Rectum (tissue), 1 donor: Measurements from ENCODE around the gene PGLYRP4.

DNA sequence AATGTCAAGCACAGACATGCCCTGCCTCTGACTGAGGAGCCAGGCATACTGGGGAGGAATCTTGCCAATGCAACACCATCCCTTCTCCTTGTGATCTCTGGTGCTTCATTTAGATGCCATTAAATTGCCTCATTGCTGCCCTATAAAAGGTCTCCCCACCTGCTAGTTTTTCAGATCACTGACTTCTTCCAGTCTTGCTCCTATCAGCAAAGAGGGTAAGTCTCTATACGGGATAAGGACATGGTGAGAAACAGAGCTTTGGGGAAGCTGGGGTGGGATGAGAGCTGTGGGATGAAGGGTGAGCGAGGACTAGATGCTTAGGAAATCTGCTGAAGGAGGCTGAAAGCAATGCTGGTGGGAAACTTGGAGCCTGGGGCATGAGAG is 909 bp upstream of the C1orf68 start:
- PRO-cap: no peak

DNA sequence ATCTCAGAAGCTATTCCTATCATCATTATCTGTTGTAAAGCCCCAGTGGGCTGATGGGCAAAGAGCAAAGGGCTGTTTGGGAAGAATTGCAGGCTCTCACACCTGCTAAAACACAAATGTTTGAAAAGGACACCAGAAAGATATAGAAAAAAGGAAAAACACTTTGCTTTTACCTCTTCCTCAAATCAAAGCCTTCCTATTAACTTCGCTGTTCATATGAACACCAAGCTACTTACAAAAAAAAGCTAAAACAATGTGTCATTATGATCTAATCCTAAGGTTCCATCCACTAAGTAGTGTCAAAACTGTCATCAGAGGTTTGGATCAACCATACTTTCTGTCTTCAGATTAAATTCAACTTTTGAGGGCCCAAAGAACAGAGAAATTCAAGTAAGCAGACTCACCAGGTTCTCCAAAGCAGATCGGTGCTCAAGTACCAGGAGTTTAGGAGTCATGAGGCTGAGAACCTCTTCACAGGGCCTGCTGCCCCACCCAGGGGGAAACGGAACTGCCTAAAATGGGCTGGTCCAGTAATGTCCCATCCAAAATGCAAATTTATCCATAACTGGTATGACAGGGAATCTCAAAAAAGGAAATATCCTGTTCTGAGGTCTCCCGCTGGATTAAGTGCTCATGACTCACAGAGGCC is 9.5 kb downstream of the SPRR2G start:
- PRO-cap: no peak

- PRO-cap: no peak
Observed at GRCh38 chr1:153348716-153349269, at the start of gene PGLYRP4. TSS of gene PGLYRP4 (minus strand) at chr1:153348841.

DNA sequence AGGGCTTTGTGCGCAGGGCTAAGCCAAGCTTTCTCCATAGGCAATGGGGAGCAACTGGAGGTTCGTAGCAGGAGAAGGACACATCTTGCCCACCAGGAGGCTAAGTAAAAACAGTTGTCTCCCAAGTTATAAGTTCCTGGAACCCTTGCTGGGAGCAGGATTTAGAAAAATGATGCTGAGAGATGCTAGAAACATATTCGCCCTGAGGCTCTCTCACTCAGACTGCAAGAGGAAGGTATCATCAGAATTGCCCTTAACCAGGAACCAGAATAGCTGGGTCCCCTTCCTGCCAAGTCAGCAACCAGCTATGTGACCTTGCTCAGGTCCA is 717 bp upstream of the S100A9 start:
- PRO-cap: no peak

DNA sequence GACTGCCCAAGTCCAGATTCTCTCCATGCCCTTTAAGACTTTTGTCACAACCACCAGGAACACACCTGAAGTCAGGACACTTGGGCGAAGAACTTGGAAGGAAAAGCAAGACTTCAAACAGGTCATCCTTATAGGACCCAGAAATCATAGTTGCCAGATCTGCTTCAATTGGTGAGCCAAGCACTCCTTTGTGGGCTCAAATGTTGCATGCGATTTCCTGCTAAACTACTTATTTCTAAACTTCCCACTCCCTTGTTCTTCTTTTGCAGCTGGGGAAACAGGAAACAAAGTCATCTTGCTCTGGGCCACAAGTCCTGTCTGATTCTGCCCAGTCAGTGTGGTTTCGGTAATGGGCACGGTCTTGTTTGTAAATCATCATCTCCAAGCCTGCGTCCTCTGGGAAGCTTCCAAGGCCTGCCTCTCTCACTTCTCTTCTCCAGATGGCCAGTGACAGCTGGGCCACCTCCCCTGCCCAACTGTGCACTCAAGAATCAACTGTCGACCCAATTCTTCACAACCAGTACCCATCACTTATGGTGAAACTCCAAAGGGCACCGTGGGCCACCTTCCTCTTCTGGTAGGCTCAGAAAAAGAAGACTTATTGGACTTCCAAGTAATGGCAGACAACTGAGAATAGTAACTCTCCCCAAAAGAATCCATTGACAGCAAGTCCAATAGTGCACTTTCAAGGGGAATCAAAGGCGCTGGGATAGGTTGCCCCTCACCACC is 4.3 kb downstream of the S100A8 start:
- PRO-cap: no peak

DNA sequence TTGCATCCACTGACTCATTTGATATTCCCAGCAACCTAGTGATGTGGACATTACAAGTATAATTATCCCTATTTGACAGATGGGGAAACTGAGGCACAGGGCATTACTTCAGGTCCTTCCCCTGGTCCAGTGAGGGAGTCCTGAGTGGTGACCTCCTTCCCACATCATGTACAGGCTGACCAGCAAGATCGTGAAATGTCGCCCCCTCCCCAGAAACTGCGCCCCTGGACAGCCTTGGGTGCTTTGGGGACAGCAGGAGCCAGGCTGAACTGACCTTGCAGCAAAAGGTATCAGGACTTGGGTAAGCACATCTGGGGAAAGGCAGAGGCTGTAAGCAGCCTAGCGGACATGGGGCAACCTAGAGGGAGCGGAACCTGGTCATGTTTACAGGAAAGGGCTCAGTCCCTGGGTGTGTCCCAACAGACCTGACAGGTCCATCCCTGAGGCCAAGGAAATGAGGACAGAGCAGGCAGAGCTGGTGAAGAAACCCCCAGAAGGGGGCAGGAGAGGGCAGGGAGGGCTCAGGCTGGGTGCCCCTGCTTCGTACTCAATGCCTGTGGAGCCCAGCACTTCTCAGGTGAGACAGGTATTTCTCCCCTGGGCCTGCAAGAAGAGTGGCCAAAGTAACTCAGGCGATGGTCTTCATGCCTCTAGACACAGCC is 3.0 kb upstream of the S100A8 start:
- PRO-cap: no peak

GRCh38 chr1:153466124-153466806 is 5.8 kb upstream of the S100A7 start:
- PRO-cap: no peak

GRCh38 chr1:153617532-153618152 is 1.5 kb upstream of the S100A14 start:
- PRO-cap: bidirectional peak, plus-strand start at chr1:153617831, minus-strand start at chr1:153617691

GRCh38 chr1:153662006-153662869 is 3.7 kb downstream of the SNAPIN start:
- PRO-cap: no peak

DNA sequence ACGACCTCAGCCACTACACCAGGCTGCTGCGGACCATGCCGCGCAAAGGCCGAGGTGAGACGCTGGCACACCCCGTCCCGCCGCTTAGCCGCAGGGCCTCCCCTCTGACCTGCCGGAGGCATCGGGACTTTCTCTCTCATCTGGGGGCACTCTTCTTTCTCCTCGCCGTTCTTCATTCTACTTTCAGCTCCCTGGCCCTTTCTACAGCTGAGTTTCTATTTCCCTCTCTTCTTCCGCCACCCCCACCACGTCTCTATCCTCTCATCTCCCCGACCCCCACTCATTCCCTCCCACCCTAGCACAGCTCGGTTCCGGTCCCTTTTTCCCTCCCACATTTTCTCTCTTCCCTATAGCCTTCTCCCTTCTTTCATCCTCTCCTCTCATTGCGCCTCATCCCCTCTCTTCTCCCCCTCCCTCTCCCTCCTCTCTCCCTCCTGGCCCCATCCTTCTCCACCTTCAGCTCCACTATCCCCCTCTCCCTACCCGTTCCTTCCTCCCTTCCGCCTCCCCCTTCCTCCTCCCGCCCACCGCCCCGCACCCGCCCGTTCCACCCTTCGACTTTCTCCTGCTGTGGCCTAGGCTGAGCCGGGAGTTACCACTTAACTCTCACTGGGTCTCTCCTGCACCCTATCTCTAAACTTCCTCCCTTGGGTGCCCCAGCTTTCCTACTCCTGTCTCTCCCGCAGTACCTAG is 1.4 kb downstream of the NPR1 start:
- PRO-cap: no peak

- PRO-cap: no peak
Observed at GRCh38 chr1:153771596-153772286, 3.5 kb upstream of the SLC27A3 start.

GRCh38 chr1:153782976-153784182 is 8.2 kb downstream of the SLC27A3 start:
- PRO-cap: bidirectional peak, plus-strand start at chr1:153783345, minus-strand start at chr1:153783169; bidirectional peak, plus-strand start at chr1:153783508, minus-strand start at chr1:153783447; bidirectional peak, plus-strand start at chr1:153783910, minus-strand start at chr1:153783754

DNA sequence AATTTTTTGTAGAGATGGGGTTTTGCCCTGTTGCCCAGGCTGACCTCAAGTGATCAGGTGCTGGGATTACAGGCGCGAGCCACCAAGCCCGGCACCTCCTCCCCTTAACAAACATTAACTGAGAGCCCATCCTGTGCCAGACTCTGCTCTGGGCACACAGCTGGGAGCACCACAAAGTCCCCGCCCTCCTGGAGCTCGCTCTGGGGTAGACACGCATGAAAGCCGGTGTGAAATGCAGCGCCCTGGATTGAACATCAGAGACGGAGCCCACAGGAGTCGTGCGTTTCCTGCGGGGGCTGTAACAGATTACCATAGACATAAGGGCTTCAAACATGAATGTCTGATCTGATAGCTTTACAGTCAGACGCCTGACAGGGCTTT is 14.3 kb downstream of the SLC27A3 start:
- PRO-cap: unidirectional peak, plus-strand start at position 247 of the sequence

DNA sequence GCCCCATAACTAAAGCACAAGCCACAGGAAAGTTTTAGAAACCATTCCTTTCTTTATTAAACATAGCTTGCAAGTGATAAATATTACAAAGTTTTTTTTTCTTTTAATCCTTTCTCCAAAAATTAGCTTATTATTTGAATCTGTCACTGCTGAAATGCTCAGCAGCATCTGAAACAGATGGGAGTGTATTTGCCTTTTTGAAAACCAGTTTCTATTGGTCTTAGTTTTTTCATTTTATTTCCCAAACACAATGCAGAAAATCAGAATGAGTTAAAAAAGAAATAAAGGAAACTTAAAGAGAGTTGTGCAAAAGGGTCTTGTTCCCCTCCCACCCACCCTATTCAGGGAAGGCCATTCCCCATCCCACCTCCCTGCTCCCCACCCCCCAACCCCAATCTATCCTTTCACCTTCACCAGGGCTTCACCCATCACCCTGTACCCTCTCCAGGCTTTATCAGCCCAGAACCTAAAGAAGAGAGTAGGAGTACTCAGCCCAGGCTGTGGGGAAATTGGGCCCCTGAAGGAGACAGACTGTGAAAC is 29.6 kb downstream of the SLC27A3 start:
- PRO-cap: no peak

DNA sequence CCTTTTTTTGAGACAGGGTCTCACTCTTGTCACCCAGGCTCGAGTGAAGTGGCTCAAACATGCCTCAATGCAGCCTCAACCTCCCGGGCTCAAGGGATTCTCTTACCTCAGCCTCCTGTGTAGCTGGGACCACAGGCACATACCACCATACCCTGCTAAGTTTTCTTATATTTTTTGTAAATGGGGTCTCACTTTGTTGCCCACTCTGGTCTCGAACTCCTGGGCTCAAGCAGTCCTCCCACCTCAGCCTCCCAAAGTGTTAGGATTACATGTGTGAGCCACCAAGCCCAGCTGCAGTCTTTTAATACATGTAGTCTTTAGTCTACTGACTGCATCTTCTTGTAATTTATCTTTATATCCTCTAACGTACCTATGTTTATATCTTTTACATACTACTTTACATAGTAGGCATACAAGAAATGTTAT is 20.3 kb downstream of the GATAD2B start:
- PRO-cap: no peak

- PRO-cap: bidirectional peak, plus-strand start at chr1:153944595, minus-strand start at chr1:153944380
Observed at GRCh38 chr1:153944315-153944956, 2.1 kb downstream of the DENND4B start.

DNA sequence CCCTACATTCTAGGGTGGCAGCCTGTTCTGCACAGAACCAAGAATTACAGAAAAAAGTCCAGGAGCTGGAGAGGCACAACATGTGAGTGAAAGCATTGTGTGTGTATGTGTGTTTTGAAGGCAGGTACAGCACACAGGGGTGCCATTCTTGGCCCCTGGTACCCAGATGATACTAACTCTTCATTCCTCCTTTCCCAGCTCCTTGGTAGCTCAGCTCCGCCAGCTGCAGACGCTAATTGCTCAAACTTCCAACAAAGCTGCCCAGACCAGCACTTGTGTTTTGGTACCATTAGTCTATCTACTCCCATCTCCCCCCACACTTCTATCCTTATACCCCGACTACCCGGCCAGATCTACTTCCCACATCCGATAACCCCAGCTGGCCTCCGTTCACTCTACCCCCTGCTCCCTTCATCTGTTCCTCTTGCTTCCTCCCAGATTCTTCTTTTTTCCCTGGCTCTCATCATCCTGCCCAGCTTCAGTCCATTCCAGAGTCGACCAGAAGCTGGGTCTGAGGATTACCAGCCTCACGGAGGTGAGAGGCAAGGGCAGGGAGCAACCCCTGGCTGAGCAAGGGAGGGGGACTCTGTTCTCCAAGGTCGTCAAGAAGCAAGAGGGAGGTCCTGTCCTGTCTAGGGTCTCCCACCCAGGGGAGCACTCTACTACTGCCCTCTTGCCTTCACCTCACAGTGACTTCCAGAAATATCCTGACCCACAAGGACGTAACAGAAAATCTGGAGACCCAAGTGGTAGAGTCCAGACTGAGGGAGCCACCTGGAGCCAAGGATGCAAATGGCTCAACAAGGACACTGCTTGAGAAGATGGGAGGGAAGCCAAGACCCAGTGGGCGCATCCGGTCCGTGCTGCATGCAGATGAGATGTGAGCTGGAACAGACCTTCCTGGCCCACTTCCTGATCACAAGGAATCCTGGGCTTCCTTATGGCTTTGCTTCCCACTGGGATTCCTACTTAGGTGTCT is 4.0 kb downstream of the JTB start:
- PRO-cap: unidirectional peak, minus-strand start at position 607 of the sequence

DNA sequence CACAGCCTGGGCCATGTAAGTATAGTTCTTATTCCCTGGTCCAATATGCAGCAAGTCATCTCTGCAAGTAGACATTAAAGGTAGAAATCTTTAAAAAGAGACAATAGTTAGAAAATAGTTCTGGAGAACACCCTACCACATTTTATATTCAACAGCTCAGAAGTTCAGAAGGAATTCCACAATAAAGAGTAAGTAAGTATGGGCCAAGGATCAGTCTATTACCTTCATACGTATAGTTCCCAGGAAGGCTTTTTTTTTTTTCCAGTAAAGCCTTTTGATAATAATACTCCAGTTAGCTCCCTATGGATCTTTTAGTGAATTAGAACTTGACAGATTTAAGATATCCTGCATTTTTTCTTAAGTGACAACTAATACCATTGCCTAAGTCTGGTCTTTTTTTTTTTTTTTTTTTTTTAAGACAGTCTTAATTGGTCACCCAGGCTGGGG is 31.7 kb downstream of the RPS27 start:
- PRO-cap: unidirectional peak, minus-strand start at position 255 of the sequence

DNA sequence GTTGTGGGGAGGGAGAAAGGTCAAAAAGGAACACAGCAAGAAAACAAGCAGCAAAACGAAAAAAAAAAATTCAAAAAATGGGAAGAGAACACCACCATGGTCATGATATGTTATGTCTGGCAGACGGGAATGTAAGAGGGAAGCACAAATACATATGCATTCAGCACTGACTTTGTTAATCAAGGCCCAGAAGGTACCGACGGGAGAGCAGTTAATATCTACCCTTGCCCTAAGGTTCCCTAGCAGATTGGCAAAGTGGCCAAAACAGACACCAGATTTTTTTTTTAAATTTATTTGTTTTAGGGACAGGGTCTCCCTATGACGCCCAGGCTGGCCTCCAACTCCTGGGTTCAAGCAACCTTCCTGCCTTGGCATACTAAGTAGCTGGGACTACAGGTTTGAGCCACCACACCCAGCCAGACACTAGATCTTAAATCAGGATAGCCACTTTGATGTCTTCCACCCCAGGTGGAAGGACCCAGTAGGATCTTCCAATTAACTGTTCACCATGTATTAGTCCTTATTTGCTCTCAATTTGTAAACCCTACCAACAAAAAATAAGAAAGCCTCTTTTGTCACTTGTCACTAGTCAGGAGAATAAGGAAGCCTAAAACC is 19.7 kb downstream of the TPM3 start:
- PRO-cap: no peak

GRCh38 chr1:154193808-154194186 is 1.9 kb upstream of the TPM3 start:
- PRO-cap: unidirectional peak, minus-strand start at chr1:154193884